Smooth muscle cell (in vitro differentiated cells): ENCODE measurements around a stretch of chr5.

DNA sequence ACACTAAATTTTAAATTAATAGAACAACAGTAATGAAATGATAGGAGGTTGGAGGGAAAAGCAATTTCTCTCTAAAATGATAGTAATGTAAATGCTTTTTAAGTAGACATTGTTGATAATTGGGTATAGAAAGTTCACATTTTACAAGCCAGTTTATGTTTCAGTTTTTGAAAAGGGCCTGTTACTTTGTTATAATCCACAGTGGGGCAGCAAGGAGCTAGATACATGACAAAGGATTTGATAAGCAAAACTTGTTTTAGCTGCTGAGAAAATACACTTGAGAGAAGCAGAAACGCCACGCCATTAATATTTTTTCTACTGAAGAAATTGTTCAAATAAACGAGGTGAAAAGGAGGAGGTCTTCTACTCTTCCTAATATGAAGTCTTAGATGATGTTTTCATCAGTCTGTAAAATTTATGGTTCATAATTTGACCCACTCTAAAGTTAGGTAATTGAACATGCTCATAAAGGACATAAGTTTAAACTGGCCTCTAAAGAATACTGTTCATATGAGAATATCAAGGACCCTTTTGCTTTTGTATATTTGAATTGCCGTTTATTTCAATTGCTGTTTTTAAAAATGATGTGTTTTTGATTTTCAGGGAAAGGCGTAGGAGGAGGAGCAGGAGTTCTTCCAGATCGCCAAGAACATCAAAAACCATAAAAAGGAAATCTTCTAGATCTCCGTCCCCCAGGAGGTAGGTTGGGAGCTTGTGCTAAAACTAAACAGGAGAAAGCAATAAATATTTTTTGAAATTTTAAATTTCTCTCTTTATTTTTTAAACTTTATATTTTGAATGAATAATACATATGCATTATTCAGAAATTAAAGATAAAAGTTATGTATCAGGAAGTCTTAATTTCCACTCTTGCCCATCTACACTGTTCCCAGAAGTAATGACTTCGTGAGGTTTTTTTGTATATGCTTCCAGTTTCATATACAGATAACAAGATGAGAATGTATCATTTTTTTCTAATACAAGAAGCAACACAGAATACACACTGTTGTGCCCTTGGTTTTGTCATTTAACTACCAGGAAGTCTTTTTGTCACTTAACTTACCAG is 30.6 kb downstream of the SREK1 start:
- RAMPAGE, long total RNA, result no peak

- RAMPAGE, long total RNA, result no peak
Observed at GRCh38 chr5:66596872-66597373, 730 bp downstream of the MAST4 start.

DNA sequence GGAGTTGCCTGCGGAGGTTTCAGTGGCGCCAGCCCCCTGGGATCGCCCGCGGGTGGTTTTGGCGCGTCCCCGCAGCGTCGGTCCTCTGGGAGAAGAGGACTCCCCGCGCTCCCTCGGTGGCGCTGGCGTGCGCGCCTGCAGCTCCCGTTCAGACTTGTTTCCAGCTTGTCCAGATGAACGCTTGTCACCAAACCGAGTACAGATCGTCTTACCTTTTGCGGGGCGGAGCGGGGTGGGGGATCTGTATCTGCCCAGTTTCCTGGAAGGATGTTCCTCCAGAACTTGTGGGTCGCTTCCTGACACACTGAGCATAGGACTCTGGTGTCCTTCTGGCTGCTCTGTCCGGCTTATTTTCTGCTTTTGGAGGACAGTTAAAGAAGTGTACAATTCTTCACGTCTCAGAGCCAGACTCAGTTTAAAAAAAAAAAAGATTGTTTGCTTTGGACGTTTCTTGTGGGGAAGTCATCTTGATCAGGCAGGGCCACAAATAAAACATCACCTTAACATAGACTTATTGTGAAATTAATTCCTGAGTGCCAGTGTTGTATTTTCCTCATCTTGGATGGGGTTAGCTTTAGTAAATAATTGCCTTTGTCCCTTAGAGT is 1.4 kb downstream of the MAST4 start:
- RAMPAGE, long total RNA, result no peak

DNA sequence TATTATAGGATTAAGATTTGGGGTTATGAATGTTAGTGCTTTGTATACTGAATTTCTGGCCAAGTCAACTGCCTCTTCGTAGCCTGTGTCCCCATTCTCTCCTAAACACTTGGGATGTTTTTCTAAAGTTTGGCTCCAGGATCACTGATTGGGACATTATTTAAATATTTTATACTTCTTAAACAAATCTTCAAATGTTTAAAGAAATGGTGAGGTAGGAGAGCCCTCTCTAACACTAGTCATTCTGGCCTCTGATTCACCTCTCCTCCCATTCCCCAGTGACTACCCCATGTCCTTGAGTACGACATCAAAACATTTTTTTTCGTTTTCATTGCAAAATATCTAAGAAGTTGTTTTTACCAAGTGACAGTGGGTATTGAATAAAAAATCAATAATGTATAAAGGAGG is 50.9 kb downstream of the MAST4 start:
- RAMPAGE, long total RNA, result no peak

- RAMPAGE, long total RNA, result no peak
Observed at GRCh38 chr5:66829646-66830219, 233.5 kb downstream of the MAST4 start.

- RAMPAGE, long total RNA, result no peak
Observed at GRCh38 chr5:67006203-67006944, 190.2 kb downstream of the CD180 start.

DNA sequence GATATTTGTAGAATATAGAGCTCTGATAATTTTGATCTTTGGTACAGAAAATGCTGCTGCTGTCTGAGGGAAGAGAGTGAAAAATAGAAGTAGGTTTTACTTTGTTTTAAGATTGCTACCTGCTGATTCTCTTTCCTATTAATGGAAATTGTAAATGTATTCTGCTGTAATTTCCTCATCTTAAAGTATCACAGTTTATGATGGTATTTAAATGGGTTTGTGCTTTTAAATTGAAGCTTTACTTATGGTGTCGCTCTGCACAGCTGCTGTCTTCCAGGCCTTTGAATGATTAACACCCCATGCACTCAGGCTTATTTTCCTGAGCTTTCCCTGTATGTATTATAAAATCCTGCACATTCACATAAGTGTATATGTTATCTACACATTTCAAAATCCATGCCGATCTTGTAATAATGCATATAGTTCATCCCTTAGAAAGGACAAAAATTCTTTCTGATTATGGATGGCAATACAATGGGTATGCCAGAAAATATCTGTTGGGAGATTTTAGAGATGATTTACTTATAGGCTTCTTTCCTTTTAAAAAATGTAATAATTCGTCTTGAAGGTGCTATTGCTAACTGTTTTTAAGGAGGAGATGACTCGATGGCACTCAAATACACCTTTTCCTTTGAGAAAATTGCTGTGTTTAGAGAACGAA is 180.0 kb downstream of the CD180 start:
- RAMPAGE, long total RNA, result no peak

DNA sequence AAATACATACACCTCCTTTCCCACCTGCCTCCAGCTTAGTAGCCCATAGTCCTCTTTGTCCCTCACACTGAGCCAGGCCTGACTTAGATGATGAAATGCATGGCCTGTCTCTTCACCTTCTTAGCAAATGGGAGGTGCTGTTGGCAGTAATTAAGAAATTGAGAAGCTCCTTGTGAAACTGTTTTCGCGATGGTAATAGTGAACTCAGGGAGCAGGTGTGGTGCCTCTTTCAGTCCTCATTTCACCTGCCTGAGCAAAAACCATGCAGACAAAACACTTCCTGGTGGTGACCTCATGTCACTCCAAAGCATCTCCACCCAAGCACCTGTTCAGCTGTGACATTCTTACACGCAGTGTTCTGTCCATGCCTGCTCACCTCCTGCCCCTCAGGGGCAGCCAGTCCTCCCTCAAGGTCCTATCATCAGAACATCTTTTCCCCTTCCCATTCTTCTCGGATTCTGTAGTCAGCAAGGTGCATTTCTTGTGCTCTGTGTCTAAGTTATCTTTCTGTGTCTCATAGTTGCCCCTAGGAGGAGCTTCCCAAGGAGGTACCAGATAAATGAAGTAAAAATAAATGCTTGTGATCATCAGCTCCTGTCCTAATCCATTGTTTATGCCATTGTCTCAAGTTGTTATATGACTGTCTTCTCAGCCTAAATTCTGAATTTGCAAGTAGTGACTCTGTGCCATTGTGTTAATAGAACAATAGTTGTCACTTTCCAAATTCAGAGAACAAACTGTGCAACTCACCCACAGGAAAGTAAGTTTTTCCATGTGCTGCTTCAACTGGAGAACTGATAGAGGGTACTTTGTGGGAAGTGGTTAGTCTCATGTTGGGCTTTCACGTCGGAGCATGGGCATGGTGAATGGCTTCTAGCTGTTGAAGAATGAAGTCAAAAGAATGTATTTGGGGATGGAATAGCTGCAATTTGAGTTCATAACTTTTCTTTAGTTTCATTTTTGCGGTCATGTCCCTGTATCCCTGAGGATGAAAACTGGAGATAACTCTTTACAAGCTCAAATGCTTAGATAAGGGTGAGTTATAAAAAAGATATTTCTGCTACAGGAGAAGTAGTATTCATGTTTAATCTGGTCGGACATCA is 146.2 kb downstream of the CD180 start:
- RAMPAGE, long total RNA, result no peak

GRCh38 chr5:67094595-67095144 is 101.9 kb downstream of the CD180 start:
- RAMPAGE, long total RNA, result no peak

- RAMPAGE, long total RNA, result no peak
Observed at GRCh38 chr5:67095336-67096237, 101.0 kb downstream of the CD180 start.

DNA sequence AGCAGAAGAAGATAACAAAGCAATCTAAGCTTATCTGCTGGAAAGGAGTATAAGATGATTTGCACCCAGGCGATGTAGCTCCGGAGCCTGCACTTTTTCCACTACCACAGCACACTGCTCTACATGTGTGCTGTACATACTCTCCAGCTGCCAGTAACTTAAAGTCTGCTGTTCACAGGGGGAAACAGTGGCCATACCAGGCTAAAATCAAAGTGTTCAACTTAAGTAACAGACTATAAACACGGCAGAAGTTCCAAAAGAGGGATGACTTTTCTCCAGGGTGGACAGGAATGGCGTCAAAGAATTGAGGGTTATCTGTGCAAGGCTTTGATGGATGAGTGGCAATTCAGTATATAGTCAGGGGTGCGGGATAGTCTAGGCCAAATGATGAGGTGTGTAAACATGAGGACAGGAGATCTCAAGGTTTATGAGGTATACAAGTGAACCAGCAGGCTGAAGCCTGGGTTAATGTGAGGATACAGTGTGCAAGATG is 40.3 kb downstream of the CD180 start:
- RAMPAGE, long total RNA, result no peak

DNA sequence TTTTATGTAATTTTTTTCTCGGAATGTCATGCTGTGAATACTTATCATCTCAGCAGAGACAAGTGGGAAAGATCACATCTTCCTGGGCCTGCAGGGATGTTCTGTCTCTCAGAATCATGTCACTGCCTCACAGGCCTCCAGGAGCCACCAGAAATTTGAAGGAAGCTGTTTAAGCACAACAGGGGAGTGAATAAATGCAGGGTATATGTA is 91.3 kb upstream of the CD180 start:
- RAMPAGE, long total RNA, result no peak

- RAMPAGE, long total RNA, result no peak
Observed at GRCh38 chr5:67304625-67305005, 108.0 kb upstream of the CD180 start.

- RAMPAGE, long total RNA, result no peak
Observed at GRCh38 chr5:67475250-67475982, 278.8 kb upstream of the CD180 start.

- RAMPAGE, long total RNA, result no peak
Observed at GRCh38 chr5:67538024-67538335, 341.4 kb upstream of the CD180 start.

- RAMPAGE, long total RNA, result no peak
Observed at GRCh38 chr5:67606237-67606784, 409.7 kb upstream of the CD180 start.

GRCh38 chr5:67659249-67659649 is 462.6 kb upstream of the CD180 start:
- RAMPAGE, long total RNA, result no peak

DNA sequence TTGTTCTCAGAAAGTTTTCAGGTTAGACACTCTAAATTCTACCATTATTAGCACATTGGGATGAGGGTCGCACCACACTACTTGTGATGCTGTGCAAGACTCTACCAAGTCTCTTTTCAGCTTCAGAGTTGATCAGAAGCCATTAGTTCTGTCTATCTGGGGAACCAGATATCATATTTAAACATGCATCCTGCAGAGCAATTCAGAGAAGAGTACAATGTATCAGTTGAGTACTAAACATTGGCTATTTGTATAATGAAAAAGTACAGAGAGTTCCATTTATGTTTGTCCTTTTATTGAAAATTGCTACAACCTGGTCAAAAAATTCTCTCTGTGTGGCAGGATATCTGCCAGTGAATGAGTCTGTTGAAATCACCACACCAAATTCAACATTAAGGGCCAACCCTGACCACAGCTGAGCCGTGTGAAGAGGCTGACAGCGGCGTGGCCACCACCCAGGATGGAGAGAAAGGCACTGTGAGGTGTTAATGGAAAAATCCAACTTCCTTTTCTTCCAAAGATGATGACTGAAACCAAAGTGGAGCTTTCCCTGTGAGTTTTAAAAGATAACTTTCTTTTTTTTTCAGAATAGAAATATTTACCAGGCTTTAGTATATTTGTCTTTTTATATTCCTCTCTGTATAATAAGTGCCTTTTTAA is 422.7 kb upstream of the PIK3R1 start:
- RAMPAGE, long total RNA, result no peak

DNA sequence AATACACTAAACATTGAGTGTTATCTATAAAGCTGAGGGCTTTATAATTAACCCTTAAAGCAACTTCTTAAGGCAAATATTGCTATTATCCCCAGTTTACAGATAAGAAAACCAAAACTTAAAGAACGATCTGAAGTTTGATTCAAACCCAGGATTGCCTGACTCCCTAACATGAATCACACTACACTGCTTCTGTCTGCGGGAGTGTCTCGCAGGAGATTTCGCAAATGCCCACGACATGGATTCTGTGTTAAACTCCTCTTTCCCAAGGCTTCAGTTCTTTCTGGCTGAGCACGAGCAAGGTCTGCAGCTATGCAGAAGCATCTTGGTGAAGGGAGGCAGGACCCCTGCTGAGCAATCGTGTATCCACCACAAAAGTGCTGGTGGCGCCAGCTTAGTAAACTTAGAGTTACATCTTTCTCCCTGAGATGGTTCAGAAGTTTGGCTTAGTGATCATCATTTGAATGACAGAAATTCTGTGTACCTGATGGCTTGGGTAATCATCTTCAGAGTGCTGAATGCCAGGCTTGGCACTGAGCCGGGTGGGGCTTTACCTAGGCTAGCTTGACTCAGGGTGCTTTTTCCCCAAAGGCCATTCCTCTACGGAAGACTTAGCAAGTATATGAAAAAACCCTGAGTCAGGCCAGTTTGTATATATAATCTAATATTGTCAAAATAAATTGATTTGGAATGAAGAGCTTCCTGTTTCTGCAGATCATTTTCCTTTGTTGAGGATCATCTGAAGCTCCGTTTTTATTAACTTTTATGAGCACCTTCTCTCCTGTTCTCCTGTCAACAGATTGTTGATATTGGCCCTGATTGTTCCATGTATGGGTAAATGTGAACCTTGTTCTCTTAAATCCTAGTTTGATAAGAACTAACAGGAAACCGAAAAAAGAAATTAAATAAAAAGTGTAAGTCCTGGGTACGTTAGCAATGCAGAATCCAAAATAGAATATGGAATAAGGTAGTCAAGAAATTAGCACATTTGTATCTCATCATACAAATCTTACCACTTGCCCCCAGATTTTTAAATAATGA is 81.2 kb upstream of the PIK3R1 start:
- RAMPAGE, long total RNA, result no peak

GRCh38 chr5:68217512-68218024 is 2.0 kb downstream of the PIK3R1 start:
- RAMPAGE, long total RNA, result no peak